ENCODE measurements around the genes GLRX3, BNIP3 and LRRC27.

GRCh38 chr10:128059201-128060376, 66.6 kb downstream of the MKI67 start:
- PRO-cap, result no peak

- PRO-cap, result no peak
These were observed 14.3 kb downstream of the MKI67 start for GRCh38 chr10:128111823-128112457.

GRCh38 chr10:128540659-128541960, 414.9 kb upstream of the MKI67 start:
- PRO-cap, result no peak

DNA sequence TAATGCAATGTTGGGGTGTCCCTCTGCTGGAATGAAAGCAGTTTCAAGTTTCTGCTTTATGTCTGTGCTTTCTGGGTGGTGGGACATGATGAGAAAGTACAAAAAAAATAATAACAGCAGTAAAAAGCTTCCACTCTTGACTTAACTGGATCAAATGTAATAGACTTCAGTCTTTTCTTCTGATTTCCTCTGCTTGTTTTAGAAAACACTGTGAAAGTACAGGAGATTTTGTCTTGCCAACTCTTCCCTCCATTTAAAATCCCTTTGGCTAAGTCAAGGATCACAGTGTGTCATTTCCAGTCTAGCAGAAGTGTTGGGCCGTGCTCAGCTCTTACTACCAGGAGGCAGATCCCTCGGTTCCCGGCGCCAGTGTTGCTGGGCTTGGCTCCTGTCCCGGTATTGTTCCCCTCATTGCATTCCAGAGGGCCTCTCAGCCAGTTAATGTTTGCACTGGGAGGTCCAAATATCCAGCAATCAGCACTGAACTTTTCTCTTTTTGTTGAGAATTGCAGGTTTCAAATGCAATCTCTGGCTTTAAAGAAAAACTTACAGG, 612.2 kb upstream of the MGMT start:
- PRO-cap, result no peak

DNA sequence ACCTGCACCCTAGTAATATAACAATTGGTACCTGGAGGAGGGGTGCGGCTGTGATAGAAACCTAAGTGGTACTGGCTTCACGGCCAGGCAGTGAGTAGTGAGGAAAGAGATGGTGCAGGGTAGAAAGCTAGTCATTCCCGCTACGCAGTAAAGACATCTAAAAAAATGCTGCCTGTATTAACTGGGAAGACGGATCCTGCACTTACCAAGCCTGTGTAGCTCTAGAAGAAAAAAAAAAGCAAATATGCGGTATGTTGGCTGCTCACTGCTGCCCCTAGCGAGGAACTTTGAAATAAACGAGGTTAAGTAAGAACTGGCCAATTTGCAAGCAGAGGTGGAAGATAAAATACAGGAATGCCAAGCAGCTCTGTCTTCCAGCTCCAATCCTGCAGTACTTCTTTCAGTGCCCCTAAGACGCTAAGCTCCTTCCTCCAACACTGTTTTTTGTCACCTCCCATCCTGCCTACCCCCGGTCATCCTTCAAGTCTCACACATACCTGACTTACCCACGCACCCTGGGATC, 945 bp downstream of the C10orf143 start:
- PRO-cap, result no peak

- PRO-cap, result bidirectional peak, plus-strand start at chr10:130136412, minus-strand start at chr10:130136287
These were observed at the start of gene GLRX3 for GRCh38 chr10:130136118-130137129. GLRX3 (plus strand) TSS chr10:130136391.

GRCh38 chr10:130356392-130356755, 220.2 kb downstream of the GLRX3 start:
- PRO-cap, result no peak

- PRO-cap, result no peak
These were observed 245.8 kb upstream of the PPP2R2D start for GRCh38 chr10:131654962-131655545.

GRCh38 chr10:131947790-131948371, 33.8 kb downstream of the BNIP3 start:
- PRO-cap, result no peak

DNA sequence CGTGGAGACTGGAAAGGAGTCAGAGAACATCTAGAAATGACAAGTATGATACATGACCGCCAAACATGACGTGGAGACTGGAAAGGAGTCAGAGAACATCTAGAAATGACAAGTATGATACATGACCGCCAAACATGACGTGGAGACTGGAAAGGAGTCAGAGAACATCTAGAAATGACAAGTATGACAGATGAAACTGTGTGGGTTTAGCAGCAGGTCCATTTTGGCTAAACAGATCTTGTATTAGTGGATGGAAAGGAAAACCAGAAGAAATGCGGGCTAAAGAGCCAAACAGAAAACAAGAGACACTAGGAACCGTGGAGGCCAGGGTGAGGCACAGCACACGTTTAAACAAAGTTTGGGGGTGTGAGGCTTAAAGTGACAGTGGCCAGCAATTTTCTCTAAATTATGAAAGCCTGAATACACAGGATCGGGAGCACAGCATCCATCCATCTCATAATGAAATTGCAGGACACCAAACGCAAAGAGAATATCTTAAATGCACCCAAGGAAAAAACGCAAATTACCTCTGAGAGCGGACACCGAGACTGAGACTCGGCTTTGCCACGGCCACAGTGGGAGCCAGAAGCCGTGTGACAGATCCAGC, 31.7 kb downstream of the BNIP3 start:
- PRO-cap, result no peak

DNA sequence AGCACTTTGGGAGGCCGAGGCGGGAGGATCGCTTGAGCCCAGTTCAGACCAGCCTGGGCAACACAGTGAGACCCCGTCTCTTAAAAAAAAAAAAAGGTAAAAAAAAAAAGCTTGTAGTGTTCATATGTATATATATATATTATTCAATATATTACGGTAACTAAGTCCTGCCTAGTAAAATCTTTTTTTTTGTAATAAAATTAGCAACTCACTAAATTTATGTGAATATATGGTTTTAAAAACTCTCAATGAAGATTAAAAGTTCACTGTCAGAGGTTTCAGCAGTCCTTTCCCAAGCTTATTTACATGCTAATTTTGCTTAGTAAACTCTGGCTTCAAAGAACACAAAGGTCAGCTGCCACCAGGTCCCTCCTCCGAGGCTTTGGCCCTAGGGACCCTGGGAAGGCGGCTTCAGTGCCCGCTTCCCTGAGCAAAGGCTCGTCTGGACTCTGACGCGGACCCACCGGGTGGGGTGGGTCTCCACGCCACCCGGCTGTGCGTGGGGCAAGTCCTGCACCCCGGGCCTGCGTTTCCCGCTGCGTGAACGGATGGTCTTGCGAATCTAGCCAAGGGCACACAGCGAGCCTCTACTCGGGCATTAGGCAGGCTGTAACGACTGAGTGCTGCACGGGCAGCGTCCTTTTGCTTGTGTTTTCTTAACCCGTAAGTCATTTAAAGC, 1.1 kb downstream of the BNIP3 start:
- PRO-cap, result no peak

DNA sequence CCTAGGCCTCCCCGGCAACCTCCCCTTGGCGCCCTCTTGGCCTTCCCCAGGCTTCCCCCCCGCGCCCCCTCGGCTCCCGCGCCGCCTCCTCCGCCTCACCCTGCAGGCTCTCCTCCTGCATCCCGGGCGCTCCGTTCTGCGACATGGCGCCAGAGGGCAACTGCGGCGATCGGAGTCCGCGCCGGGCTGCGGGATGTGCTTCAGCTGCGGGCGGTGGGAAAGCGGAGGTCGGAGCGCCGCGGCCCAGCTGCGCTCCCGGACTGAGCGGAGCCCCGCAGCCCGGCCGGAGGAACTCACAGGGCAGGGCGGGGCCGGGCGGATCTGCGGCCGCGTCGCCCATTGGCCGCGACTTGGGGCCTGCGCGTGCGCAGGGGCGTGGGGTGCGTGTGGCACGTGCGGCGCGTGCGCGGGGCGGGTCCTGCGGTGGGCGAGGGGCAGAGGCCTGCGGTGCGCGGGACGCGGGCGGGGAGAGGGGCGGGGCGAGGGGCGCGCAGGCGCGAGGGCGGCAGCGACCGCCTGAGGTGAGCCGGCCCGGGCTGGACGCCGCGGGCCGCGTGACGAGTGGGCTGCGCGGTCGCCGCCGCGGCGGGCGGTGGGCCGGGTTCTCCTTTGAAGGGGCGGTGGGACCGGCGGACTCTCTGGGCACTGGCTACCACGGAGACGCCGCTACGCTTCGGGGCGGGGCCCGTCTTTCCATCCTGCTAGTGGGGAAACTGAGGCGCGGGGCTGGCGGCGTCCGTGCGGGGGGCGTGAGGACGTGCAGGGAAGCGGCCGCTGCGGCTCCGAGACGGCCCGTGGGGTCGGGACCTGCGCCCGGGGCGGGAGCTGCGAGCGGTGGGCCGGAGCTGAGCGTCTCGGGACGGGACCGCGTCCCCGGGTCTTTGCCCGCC, at the start of gene BNIP3:
BNIP3 (minus strand) TSS at position 262 of the 890 bp plus-strand sequence.
- PRO-cap, result bidirectional peak, plus-strand start at position 524 of the sequence, minus-strand start at position 262 of the sequence

DNA sequence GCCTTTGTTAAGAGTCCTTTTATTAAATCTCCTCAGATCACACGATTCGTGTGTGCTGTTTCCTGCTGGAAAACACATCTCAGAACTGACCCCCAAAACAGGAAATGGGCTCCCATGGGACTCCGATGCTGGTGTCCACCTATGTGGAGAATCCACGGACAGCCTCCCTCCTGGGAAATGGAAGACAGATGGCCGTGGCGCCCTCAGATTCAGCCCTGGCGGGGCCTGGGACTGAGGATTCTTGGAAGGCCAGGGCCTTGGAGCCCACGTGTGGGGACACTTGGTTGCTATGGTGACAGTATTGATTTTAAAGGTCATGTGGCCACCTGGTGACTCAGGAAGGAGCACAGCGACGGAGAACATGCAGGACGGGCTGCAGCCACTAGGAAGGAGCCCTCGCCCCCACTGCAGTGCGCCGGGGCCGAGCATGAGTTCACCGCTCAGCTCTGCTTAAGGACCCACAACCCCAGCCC, 3.5 kb upstream of the STK32C start:
- PRO-cap, result no peak

DNA sequence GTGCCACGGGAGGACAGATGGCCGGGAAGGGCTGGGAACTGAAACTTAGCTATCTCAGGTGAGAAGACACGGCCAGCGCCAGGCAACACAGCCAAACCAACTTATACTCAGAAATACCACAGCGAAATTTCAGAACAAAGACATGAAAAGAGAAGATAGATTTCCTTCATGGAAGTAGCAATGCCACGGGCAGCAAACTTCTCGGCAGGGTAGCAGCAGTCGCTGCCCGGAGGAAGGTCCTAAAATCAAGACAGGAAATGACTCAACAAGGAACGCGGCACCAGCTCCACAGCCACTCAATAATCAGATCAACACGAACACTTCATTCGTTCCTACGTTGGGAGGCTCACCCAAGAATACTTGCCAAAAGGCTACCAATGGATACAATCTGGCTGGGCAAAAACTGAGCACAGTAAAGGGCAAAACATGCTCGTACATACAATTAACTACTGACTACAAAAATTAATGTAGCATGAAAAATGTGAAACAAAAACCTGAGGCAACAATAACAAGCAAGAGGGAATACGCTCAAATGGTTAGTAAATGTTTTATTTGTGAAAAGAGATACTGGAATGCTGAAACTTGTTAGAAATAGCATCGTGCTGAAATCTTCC, 2.1 kb upstream of the LRRC27 start:
- PRO-cap, result no peak

- PRO-cap, result no peak
These were observed at the start of gene LRRC27 for GRCh38 chr10:132331534-132332400. LRRC27 (plus strand) TSS chr10:132332193.

DNA sequence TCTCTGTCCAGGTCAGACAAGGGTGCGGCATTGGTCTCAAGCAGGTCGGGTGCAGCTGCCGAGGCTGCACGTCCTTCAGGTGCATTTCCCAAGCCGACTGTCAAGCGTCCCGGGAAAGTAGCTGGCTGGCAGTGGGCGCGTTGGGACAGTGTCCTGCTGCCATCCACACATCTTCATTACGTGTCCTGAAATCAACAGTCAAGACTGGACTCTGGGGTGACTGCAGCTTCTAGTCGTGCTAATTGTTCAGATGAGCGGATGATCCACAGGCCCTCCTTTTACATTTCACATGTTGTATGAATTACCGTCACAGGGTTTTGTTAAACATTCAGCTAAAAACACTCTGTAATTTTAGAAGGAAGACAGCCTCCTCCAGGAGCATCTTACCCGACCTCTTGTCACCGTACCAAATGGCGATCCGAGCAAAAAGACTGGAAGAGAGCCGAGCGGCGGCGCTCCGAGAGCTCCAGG, 19.3 kb downstream of the LRRC27 start:
- PRO-cap, result no peak

GRCh38 chr10:132395328-132395709, 1.7 kb upstream of the PWWP2B start:
- PRO-cap, result no peak

GRCh38 chr10:132395710-132396899, 895 bp upstream of the PWWP2B start:
- PRO-cap, result no peak

- PRO-cap, result no peak
These were observed 12.0 kb downstream of the PWWP2B start for GRCh38 chr10:132408781-132409528.

- PRO-cap, result no peak
These were observed 58.4 kb downstream of the PWWP2B start for GRCh38 chr10:132455312-132455840.